ENCODE measurements around the genes OR1D2 and OR1A2.

- PRO-cap, 4 experiments: no peak in any of the 4 experiments
- RAMPAGE, long total RNA, 2 experiments: no peak in any of the 2 experiments
These were observed 42.0 kb downstream of the RPA1 start for GRCh38 chr17:1871697-1872295.

GRCh38 chr17:1905192-1905503 lies 75.3 kb downstream of the RPA1 start:
- PRO-cap, 4 experiments: no peak in any of the 4 experiments
- RAMPAGE, long total RNA, 2 experiments: no peak in any of the 2 experiments

- PRO-cap, 4 experiments: peak in 2 of 4 experiments; most common plus-strand start chr17:2087756 (in 2); most common minus-strand start chr17:2087815 (in 1)
- RAMPAGE, long total RNA, 2 experiments: no peak in any of the 2 experiments
These were observed 32.8 kb downstream of the HIC1 start for GRCh38 chr17:2087451-2088274.

GRCh38 chr17:2173943-2174586 lies 119.2 kb downstream of the HIC1 start:
- PRO-cap, 4 experiments: no peak in any of the 4 experiments
- RAMPAGE, long total RNA, 2 experiments: no peak in any of the 2 experiments

DNA sequence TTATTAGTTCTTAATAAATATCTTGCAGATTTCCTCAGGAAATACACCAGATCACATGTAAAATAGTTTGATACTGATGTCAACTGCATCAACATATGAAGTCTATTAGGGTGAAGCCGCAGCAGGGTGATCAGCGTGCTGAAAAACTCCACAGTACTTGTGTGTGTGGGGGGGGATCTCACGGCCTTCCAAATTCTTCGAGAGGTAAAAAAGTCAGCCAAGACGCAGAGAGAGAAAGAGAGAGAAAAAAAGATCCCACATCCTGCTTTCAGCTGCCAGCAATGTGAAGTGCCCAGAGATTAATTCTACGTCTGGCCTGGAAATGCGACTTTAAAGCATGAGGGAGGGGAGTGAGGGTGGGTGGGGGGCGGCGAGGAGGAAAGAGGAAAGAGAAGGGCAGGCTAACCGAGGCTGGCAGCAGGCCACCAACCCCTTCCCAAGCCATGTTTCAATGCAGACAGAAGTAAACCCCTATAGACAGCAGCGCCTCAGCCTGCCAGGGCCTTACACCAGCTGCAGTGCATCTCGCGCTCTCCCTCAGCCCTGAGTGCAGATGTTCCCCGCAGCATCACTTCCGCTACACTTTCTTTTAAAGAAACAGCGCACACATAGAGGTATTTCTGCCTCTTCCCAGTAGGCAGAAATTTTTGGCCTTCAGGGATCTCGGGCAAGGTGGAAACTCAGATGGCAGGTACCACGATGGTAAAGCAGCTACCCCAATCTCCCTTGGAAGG lies 87.9 kb downstream of the SMG6 start:
- PRO-cap, 4 experiments: peak in 4 of 4 experiments; most common plus-strand start position 105 of the sequence (in 1); most common minus-strand start position 549 of the sequence (in 4)
- RAMPAGE, long total RNA, 2 experiments: no peak in any of the 2 experiments

- PRO-cap, 4 experiments: no peak in any of the 4 experiments
- RAMPAGE, long total RNA, 2 experiments: no peak in any of the 2 experiments
These were observed 59.1 kb downstream of the SMG6 start for GRCh38 chr17:2244360-2245095.

DNA sequence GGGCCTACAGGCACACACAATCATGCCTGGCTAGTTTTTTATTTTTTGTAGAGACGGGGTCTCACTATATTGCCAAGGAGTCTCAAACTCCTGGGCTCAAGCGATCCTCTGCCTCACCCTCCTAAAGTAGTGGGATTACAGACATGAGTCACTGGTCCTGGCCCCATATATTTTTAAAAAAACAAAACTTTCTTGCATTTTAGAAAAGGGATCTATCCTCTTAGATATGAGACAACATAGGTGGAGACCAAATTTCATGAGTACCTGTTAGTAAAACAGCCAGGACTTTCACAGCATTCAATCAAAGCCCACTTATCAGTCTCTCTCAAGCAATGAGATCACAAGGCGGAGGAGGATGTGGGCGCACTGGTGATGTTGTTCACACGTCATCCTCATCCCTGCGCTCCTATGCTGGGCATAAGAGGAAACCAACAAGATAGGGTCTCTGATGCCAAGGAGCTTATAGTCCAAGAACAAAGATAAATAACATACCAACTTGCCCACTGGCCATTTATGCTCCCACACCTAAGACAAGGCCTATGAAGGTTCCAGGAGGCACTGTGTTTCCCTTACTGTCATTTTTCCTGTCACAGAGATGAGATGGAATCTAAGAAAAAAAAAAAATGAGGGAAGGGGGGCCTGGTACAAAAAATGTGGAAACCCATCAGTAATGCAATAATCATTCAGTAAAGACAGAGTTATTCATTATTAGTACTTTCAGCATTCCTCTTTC lies 52.9 kb downstream of the SMG6 start:
- PRO-cap, 4 experiments: no peak in any of the 4 experiments
- RAMPAGE, long total RNA, 2 experiments: no peak in any of the 2 experiments

- PRO-cap, 4 experiments: no peak in any of the 4 experiments
- RAMPAGE, long total RNA, 2 experiments: no peak in any of the 2 experiments
These were observed 49.7 kb downstream of the SMG6 start for GRCh38 chr17:2253787-2254481.

- PRO-cap, 4 experiments: no peak in any of the 4 experiments
- RAMPAGE, long total RNA, 2 experiments: no peak in any of the 2 experiments
These were observed 21.1 kb downstream of the SMG6 start for GRCh38 chr17:2282479-2282935.

DNA sequence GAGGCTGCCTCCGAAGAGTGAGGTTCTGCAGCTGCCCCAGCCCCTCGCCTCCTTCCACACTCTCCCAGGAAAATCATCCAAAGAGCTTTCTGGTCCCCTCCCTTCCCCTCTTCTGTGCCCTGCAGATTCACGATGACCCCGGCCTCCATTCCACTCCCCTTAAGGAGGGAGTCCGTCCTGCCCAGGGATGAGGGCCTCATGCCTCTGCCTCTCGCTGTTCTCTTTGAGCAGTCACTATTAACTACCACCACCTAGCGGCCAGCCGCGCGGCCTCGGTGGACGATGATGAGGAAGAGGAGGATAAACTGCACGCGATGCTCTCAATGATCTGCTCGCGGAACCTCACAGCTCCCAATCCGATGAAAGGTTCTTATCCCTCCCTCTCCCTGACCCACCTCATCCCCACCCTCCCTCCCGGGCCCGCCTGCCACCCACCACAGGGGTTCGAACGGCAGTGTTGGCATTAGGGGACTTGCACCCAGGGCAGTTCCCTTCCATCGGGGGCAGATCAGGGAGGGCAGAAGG lies 29.8 kb downstream of the SGSM2 start:
- PRO-cap, 4 experiments: no peak in any of the 4 experiments
- RAMPAGE, long total RNA, 2 experiments: no peak in any of the 2 experiments

GRCh38 chr17:2387507-2387846 lies 13.4 kb downstream of the MNT start:
- PRO-cap, 4 experiments: no peak in any of the 4 experiments
- RAMPAGE, long total RNA, 2 experiments: no peak in any of the 2 experiments

GRCh38 chr17:2594273-2595013 lies 989 bp downstream of the PAFAH1B1 start:
- PRO-cap, 4 experiments: no peak in any of the 4 experiments
- RAMPAGE, long total RNA, 2 experiments: no peak in any of the 2 experiments

GRCh38 chr17:2686803-2687272 lies 24.7 kb downstream of the CLUH start:
- PRO-cap, 4 experiments: no peak in any of the 4 experiments
- RAMPAGE, long total RNA, 2 experiments: no peak in any of the 2 experiments

DNA sequence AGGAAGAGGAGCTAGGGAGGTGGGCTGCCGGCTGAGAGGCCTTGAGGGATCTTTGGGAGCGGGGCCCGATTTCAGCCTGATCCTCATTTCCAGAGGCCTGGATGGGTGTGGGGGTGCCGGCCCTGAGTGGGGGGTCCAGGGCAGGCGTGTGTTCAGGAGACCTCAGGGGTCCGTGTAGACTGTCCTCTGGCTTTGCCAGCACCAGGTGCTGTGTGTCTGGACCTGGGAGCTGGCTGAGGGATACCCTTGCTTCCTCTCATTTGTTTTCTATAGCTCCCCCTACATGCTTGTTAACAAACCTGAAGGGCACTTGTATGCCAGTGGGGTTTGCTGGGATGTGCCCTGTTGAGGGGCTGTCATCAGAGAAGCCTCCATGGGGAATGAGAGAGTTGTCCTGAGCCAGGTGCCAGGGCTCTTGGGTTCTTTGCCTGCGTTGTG lies 18.8 kb upstream of the RAP1GAP2 start:
- PRO-cap, 4 experiments: no peak in any of the 4 experiments
- RAMPAGE, long total RNA, 2 experiments: no peak in any of the 2 experiments

DNA sequence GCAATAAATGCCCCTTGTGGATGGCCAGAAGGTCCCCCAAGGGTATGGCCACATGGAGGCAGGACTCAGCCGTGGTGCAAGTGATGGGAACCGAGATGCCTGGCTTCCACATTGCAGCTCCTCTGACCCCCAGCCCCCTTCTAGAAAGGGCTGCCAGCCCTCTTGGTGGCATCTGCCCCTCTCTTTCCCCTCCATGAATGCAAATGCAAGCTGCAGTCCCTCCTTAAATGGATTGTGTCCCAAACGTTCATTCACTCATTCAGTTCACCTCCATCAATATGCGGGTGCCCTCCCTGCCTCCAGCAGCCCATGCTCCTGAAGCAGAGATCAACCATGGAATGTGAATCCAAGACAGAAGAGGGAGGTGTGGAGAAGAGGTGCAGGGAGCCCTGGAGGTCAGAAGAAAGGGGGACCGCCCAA lies 69.5 kb downstream of the RAP1GAP2 start:
- PRO-cap, 4 experiments: no peak in any of the 4 experiments
- RAMPAGE, long total RNA, 2 experiments: no peak in any of the 2 experiments

GRCh38 chr17:2871286-2871662 lies 75.0 kb downstream of the RAP1GAP2 start:
- PRO-cap, 4 experiments: no peak in any of the 4 experiments
- RAMPAGE, long total RNA, 2 experiments: no peak in any of the 2 experiments

DNA sequence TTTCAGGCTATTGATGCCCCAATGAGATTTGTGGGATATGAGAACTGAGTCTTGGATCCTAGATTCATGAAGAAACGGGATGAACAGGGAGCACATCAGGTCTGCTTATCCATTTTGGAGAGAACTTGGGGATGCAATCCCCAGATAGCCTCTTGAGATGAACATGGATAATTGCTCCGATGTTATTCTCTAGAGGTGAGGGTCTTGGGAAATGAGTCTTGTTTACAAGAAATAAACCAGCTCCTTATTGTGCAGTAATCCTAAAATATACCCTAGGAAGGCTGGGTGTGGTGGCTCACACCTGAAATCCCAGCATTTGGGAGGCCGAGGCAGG lies at the start of gene OR1D2:
OR1D2 (minus strand) TSS at position 116 of the 334 bp plus-strand sequence.
- PRO-cap, 4 experiments: no peak in any of the 4 experiments
- RAMPAGE, long total RNA, 2 experiments: no peak in any of the 2 experiments

GRCh38 chr17:3197260-3197681 lies at the start of gene OR1A2:
Gene OR1A2, plus strand, starts transcription at chr17:3197519.
- PRO-cap, 4 experiments: no peak in any of the 4 experiments
- RAMPAGE, long total RNA, 2 experiments: no peak in any of the 2 experiments

DNA sequence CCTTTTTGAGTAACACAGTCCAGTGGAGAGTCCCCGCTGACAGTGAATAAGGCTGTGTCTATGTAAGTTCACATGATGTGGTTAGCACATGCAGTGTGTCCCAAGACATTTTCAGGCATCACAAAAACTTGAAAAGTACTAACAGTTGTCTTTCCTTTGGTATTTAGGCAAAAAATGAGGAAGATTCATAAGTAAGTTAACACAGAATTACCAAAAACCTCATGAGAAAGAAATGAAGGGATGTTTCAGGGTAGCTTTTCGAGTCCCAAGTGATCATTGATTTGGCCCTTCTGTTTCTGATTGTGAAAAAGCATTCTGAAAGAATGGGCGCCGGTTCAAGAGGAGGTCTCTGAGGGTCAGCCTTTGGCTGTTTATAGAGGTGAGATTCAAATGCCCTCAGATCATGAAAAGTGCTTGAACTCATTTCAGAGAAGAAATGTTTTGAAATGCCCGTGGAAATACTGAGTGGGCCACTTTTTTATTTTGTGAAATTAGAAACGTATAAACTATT lies 491 bp upstream of the ASPA start:
- PRO-cap, 4 experiments: peak in 2 of 4 experiments; most common plus-strand start position 389 of the sequence (in 1); most common minus-strand start position 271 of the sequence (in 1)
- RAMPAGE, long total RNA, 2 experiments: no peak in any of the 2 experiments

- PRO-cap, 4 experiments: no peak in any of the 4 experiments
- RAMPAGE, long total RNA, 2 experiments: no peak in any of the 2 experiments
These were observed 775 bp downstream of the TRPV3 start for GRCh38 chr17:3556833-3557241.

Data from right lobe of liver (tissue), 4 donors.